Colic lymph node (tissue), 1 donor: ENCODE measurements around the gene SPRN.

GRCh38 chr10:133264270-133265226, 12.1 kb downstream of the ADAM8 start:
- PRO-cap: unidirectional peak, minus-strand start at chr10:133264611; unidirectional peak, minus-strand start at chr10:133264661

DNA sequence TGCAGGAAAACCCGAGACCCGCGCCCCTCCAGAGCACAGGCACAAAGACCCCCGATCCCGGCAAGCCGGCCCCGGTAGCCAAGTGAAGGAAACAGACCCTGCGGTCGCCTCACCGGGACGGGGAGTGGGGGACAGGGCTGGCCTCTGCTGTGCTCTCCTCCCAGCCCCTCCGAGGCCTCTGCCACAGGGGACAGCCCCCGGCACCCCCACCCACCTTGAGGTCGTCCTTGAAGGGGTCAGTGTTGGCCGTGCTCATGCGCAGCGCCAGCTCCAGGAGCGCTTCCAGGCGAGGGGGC, 11.2 kb upstream of the ADAM8 start:
- PRO-cap: no peak

GRCh38 chr10:133318284-133319198, 9.8 kb downstream of the ZNF511 start:
- PRO-cap: no peak

DNA sequence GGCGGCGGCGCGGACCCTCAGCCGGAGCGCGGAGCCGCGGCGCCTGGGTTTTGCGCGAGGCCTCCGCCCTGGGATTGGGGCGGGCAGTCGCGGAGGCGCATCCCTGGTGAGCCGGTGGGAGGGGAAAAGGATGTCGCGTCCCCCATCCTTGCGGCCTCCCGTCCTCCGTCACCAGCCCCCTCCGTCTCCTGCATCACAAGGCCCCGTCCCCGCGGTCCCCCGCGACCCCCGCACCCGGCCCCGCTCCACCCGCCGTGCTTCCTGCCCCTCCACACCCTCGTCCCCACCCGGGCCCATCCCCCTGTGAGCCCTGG, at the start of gene SPRN:
SPRN (minus strand) TSS at position 76 of the 314 bp plus-strand sequence.
- PRO-cap: no peak

DNA sequence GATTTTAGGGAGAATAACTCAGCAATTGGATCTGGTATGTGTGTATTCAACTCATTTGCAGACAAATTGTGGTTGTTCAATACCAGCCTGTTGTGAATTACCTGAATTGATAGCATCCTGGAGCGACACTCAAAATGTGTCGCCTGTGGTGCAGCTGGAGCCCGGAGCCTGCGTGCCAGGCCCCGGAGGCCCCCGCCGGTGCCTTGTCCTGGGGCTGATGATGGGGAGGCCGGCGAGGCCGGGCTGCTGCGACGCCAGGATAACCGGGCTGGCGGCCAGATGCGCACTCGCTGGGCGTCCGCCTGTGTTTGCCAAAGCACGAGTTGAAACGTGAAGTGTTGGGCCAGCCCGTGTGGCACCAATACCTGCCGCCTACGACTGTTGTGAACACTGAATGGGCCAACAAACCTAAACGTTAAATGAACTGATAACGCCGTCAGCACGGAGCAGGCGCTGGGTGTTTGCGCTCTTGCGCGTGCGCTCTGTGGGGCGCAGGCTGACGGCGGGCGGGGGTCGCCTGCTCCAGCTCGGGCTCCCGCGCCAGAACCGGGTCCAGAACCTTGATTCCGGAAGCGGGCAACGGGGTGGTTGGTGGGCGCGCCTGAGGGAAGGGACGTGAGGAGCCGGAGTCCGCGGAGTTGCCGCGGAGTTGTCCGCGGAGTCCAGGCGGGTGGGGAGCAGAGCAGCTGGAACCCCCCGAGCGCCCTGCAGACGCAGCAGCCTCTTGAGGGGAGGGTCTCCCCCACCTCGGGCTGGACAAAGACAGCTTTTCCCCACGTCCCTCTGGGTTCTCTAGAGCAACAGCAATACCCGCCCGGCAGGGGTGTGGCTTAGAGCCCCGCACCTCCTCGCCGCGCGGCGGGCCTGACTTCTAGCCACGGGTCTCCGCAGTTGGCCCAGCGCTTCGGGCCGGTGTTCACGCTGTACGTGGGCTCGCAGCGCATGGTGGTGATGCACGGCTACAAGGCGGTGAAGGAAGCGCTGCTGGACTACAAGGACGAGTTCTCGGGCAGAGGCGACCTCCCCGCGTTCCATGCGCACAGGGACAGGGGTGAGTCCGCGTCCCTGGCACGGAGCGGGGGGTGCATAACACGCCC, 775 bp downstream of the CYP2E1 start:
- PRO-cap: no peak